Choroid plexus epithelial cell (primary cell): ENCODE measurements around a stretch of chr10.

- RRBS: no CpG with 5 or more reads among the region's 10 CpGs
These were observed 10.2 kb upstream of the ZFYVE27 start for GRCh38 chr10:97726543-97727283.

DNA sequence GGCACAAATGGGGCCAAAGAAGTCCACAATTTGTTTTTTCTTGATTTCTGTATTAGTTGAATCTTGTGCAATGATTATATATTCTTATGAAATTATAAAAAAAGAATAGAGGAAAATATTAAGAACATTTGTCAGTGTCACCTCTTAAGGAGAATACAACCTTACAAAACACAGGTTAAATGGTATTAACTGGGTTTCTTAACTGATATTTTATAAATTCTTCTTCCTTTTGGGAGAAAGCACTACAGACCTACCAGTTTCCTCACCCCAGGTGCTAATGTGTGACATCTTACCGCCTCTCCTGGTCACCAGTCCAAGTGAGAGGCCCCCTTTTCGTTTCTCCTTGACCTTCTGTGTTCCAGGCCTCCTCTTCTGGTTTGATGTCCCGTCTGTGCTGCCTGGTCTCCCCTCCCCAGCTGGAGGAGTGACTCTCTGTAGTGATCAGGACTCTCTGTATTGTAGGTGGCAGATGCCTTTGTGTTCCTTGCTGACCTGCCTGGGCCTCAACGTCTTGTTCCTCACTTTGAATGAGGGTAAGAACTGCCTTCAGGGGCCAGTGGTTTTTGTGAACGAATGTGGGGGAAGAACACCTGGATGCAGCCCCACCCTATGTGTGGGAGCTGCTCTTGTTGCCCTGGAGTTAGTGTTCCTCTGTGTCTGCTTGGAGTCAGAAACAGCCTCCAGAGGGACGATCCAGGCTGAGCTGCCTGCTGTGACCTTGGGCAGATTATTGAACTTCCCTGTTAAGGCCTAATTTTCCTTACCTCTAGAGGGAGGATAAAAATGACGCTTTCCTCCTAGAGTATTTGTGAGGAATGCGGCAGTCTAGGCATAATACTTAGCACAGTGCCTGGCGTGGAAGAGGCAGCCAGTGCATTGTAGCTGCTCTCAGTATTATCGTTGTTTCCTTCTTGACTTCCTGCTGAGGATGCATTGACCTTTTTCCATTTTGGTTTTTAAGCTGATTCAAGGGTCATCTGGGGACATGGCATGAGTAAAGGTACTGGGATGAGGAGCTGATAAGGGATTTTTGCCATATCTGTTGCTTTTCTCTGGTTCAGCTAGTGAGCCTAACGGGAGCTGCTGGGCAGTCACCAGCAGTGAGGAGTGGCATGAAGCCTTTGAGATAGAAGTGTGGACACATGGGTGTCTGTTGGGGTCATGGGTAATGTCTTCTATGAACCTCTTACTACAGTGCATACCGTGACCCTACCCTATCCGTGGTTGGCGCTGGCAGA is 6.1 kb downstream of the ZFYVE27 start:
- RRBS: no CpG with 5 or more reads among the region's 14 CpGs

- RRBS: 2% methylated on average over 7 of the region's 40 CpGs
These were observed 438 bp downstream of the R3HCC1L start for GRCh38 chr10:98134722-98135467.

GRCh38 chr10:98139761-98140610 is 5.5 kb downstream of the R3HCC1L start:
- RRBS: no CpG with 5 or more reads among the region's 5 CpGs

DNA sequence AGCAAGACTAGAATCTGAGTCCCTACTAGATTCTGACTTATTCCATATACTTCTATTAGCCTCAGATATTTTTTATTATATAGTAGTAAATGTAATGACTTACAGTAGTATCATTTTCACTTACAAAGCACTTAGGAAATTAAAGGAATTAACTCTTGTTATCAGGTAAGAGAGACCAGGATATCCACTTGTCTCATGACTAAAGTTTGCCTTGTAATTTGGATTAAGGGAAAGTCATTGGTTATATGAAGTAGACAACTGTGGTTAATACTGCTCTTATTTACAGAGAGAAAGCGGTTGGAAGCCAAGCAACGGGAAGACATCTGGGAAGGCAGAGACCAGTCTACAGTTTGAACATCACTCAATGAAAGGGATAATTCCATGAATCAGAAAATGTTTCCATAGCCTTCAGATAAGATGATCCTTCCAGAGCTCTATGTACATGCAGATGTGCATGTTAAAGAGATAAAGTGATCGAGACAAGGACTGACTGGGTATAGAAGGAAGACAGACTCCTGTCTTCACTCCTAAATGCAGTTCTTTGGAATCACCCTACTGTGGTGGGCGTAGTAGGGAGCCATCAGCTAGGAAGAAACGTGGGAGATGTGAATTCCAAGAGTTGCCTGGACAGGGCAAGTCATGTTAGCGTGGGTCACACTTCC is 24.1 kb downstream of the LOXL4 start:
- RRBS: no CpG with 5 or more reads among the region's 6 CpGs

- RRBS: no CpG with 5 or more reads among the region's 9 CpGs
These were observed 24.0 kb downstream of the PYROXD2 start for GRCh38 chr10:98391015-98391426.

DNA sequence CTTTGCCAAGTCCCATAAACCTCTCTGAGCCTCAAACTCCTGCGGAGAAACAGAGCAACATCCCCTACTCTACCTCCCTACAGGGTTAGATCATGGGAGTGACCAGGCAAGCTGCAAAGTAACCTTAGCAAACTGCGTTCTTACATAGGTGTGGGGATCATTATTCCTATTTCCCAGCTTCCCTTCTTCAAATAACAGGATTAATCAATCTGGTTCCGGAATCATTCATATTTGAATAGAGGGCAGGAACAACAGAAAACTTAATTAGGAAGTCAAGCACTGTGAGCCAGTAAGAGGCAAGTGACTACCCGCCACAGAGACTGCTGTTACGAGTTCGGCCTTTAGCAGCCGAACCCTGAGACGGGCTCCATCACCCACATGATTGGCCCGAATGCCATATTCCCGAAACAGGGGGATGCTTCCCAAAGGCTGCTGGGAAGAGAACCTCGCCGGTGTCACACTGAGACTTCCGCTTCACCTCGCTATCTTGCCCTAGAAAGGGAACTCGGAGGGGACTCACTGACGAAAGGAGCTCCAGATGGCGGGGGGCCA is 802 bp downstream of the HPS1 start:
- RRBS: no CpG with 5 or more reads among the region's 17 CpGs

GRCh38 chr10:98476593-98476850 is 29.8 kb upstream of the HPS1 start:
- RRBS: no CpG with 5 or more reads among the region's 4 CpGs

DNA sequence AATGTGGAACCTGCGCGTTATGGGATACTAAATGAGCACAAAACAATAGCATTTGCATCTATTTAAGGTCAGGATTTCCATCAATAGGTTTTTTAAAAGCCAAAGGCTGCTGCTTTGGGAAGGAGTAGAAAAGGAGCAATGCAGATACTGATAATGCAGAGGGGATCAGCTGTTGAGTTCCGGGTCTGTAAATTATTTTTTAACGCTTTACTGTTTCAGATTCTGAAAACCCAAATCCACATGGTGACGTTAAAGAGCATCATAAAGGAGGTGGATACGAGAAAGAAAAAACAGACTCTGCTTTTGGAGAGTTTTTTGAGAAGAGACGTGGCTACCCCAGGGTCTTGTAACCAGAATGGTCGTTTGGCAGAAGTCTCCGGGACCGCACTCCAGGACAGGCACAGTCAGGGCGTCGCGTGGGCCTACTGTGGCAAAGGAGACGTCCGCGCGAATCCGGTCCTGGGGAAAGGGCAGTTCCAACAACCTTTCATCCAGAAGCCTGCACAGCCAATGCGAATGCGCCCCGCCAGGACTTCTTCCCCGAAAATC is 2.2 kb downstream of the HPSE2 start:
- RRBS: 5% methylated on average over 8 of the region's 22 CpGs

GRCh38 chr10:99430778-99431750 is 640 bp upstream of the GOT1 start:
- RRBS: 1% methylated on average over 25 of the region's 54 CpGs

DNA sequence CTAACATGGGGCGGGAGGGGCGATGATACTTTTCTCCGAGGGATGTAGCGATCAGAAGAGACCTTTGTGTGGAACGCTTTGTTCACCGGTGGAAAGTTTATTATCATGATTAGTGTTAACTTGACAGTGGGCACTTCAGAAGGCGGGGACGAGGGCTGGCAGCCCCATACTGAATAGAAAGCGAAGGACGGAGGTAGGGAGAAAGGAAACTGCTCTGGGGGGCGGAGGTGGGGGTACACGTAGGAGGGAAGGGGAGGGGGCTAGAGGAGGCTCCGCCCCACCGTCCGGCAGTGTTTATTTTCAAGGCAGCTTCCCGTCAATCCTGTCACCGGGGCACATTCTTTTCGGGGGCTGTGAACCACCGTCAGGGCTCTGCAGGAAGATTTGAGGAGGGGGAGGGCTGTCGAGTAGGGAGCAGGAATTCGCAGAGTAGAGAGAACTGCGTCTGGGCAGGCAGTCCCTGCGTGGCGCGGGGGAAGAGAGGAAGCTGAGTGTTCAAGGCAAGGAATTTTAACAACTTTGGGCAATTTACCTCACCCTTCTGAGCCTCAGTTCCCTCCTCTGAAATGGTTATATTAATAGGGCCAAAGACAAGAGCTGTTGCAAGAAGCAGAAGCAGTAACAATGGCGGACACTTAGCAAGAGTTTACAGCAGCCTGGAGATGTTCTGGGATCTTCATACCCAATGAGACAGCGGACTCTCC is 9.3 kb upstream of the NKX2-3 start:
- RRBS: 0% methylated on average over 2 of the region's 27 CpGs

GRCh38 chr10:99537278-99538050 is 4.7 kb downstream of the NKX2-3 start:
- RRBS: no CpG with 5 or more reads among the region's 47 CpGs

DNA sequence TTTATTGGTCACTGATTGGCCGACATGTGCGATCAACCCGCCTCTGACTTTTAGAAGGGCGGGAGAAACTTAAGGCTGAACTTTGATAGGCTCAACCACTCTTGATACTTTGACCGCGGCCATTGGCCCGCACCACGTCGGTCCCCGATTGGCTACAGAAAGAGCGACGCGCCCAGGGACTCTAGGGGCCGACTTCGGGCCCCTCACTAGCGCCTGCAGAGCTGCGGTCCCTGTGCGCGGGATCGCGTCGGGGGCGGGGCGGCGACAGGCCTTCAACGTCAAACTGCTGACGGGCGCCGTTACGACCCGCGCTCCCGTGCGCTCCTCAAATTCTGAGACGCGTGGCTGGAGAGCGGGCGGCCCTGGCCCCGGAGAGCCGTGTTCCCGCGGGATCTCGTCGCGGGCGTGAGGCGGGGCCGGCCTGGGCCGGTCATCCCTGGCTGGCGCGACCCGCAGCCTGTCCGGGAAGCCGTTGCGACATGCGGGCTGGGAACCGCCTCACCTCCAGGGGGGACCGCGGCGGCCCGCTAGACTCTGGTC is 471 bp upstream of the SLC25A28 start:
- RRBS: under 1% methylated on average over 18 of the region's 61 CpGs

DNA sequence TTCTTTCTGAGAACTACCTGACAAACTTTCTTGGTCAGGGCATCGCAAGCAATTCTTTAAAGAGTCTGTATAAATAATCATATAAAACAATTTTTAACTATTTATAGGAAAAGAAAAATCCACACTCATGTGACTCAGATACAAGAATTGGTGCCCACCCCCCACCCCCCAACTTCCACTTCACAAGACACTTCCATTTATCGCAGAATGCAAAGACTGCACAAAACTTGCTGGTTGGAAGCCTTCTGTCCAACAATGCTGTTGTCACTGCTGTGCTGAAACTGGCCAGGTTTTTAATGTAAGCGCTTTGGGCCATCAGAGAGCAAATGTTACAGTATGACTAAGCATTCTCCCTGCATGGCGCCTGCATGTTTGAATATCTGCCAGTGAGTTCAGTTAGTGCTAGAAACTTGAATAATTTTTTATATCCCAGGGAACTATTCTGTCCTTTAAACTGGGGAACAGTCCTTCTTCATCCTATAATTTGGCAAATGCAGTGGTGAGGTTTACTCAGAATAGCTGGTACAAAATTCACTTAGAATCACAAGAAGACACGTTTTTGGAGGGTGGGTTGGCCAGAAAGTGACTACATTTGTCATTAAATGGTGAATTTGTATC is 1.5 kb downstream of the ABCC2 start:
- RRBS: no CpG with 5 or more reads among the region's 5 CpGs

- RRBS: no CpG with 5 or more reads among the region's 18 CpGs
These were observed 96.1 kb downstream of the DNMBP start for GRCh38 chr10:99913379-99914399.

- RRBS: no CpG with 5 or more reads among the region's 9 CpGs
These were observed 89.4 kb downstream of the DNMBP start for GRCh38 chr10:99920270-99920822.

DNA sequence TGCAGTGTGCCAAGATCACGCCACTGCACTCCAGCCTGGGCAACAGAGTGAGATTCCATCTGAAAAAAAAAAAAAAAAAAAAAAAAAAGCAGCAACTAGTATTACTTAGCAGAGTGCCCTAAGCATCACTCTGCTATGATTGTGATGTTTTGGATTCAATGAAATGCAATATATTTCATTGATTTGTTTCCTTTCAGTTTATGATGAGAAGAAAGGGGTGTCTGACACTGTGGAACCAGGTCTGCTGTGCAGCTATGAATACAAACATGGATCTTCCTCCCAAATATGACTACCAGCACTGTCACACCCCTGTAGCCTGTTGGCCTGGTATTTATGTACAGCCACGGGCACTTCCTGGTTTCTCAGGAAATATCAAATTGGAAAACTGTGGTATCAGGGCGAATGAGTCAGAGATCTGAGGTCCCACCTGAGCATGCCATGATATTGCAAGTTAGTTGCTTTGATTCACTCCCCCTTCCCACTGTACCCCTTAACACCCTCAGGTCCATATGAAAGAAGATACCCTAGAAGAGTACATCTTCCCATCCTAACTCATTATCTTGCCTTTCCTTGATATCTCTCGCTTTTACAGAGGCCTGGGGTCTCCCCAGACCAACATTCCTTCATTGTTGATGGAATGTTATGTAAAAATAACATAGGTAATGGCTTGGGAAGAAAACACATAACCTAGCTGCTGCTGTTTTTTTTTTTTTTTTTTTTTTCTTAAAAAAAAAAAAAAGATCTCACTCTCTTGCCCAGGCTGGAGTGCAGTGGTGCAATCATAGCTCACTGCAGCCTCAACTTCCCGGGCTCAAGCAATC is 87.7 kb downstream of the DNMBP start:
- RRBS: no CpG with 5 or more reads among the region's 5 CpGs

DNA sequence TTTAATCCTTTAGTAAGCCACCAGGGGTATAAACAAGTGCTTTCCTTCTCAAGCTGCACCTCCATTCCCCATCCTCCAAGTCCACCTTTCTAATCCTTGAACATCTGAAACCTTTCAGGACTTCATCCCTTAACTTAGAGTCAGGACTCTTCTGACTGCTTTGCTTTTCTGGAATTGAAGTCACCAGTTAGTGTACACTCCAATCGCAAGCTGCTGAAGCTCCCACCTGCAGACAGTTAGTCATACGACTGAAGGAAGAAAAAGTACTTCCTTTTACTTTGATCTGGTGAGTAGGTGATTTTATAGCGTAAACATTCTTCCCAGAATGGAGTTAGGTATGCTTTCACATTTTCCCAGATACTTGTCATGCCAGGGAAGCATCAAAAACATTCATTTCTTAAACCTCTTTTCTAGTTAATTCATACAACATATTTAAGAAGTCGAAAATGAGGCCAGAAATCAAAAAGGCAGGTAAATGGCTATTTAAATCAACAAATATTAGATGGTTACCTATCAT is 78.5 kb downstream of the DNMBP start:
- RRBS: no CpG with 5 or more reads among the region's 4 CpGs

- RRBS: 2% methylated on average over 7 of the region's 42 CpGs
These were observed 515 bp downstream of the DNMBP start for GRCh38 chr10:100009096-100009768.

- RRBS: no CpG with 5 or more reads among the region's 4 CpGs
These were observed 608 bp upstream of the ERLIN1 start for GRCh38 chr10:100186534-100186739.